Mammary microvascular endothelial cell (primary cell): Measurements from ENCODE around the genes ACTBL2 and RAB3C.

- RAMPAGE, long total RNA: no peak
These were observed 808 bp upstream of the PLPP1 start for GRCh38 chr5:55535583-55535961.

GRCh38 chr5:55591565-55592090 lies 56.9 kb upstream of the PLPP1 start:
- RAMPAGE, long total RNA: no peak

GRCh38 chr5:55594928-55595127 lies 60.1 kb upstream of the PLPP1 start:
- RAMPAGE, long total RNA: no peak

DNA sequence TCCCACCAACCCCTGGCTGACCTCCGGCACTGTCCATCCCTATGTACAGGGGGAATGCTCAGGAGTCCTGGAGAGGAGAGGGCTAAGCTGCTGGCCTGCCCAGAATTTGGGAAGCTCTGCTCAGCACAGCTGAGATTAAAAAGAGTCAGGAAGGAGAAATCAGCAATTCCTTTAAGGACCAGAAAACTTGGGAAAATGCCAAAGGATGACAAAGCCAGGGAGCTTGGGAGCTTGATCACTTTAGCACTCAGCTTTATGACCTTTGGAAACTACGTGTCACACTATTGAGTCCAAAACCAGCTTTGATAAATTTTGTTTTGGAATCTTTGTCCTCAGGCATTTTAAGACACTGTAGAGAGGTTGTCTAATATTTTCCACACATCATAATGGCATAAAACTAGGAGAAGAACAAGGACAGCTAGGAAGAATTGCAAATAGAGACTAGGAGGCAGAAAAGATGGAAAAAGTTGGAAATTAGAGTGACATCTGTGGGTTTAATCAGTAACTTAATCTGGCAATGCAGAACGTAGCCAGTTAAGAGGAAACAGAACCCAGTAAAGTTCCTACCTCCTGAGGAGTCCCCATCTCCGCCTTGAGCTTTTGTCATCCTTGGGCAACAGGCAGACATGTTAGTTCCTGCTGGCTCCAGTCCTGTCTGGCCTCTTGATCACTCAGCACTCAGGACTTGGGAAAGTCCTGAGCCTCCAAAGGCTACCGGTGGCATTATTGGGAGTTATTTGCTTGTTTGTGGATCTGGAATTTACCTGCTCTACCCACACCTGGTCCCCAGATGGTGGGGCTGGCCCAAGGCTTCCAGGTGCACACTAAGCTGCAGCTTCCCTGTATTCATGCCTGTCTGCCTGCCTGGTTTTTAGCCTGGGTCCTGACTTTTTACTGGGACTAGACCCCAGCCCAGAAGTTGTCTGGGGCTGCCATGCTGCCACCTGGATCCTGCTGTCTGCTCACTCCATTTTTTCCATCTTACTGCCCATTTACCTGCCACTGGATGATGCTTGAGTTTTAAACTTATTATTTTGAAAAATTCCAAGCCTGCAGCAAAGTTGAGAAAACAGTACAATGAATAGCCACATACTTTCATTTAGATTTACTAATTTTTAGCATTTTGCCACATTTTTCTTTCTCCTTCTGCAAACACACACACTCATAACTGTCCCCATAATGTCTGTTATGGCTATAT lies 62.8 kb upstream of the PLPP1 start:
- RAMPAGE, long total RNA: no peak

- RAMPAGE, long total RNA: no peak
These were observed 29.5 kb downstream of the IL6ST start for GRCh38 chr5:55965291-55965689.

DNA sequence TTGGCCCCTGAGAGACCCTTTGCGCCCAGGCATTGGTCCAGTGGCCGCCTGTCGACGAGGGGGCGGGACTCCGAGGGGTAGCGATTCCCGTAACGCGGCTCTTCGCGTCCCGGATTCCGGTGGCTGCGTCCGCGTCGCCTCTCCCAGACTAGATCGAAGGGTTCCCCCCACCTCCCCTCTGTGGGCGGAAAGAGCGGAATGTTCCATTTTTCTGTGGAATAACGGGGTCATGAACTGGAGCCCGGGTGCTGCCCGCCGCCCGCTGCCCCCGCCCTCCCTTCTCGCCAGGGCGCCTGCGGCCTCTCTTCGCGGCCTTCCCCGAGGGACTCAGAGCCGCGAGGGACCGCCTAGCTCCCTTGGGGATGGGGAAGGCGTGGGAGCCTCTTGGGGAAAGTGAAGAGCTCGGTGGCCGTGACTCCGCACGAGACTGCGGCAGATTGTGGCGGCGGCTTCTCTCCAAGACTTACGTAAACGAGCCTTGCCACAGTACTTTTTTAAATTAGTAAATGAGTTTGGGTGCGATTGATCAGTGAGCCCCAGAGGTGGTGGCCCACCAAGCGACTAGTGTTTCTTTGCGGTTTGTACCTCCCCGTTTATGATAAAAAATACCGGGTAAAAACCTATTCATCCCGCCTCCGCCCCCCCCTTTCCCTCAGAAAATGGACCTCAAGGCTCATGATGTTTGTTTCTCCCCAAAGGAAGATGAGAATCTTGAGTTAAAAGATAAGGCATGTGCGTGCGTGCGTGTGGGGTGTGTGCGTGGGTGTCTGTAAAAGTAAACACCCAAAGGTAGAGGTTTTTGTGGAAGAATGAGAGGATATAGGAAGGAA lies 540 bp upstream of the IL6ST start:
- RAMPAGE, long total RNA: no peak

- RAMPAGE, long total RNA: no peak
These were observed 257.8 kb upstream of the ANKRD55 start for GRCh38 chr5:56490871-56491421.

GRCh38 chr5:56637257-56637750 lies 178.0 kb upstream of the MAP3K1 start:
- RAMPAGE, long total RNA: no peak

GRCh38 chr5:56735869-56736694 lies 79.3 kb upstream of the MAP3K1 start:
- RAMPAGE, long total RNA: no peak

DNA sequence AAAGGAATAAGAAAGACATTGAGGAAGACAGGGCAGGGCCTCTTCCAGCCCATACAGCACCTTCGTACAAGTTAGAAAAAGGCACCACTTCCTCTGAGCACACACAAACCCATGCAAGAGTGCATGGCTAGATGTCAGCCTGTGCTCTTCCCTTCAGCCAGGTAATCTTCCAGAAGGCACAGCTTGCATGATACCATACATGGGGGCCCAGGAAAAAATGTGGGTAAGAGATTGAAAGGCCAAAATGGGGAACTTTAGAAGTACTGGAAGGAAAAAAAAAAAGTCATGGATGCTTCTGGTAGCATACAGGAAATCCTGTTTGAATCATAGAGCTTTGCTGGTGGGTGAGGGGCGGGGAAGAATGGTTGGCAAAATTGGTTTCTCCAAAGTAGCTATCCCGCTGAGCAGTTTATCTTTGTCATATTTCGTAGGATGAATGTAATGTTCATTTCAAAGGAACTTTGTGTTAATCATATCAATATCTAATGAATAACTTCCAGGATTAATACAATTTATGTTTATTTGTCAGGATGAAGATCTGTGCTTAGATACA lies 78.3 kb upstream of the MAP3K1 start:
- RAMPAGE, long total RNA: no peak

DNA sequence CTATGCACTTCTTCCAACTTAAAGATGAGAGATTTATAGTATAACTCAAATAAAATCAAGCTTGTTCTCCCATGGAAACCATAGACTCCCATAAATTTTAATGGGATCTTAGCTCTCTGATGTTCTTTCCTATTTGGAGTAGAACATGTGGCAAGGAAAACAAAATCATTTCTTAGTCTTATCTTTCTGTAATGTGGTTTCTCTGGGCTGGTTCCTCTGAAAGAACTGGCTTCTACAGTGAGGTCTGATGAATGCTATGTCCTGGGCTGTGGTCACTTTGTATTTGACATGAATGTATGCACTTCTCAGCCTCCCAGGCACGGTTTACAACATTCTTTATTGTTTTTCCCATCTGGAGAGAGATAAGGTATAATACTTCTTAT lies 47.1 kb downstream of the ACTBL2 start:
- RAMPAGE, long total RNA: no peak

DNA sequence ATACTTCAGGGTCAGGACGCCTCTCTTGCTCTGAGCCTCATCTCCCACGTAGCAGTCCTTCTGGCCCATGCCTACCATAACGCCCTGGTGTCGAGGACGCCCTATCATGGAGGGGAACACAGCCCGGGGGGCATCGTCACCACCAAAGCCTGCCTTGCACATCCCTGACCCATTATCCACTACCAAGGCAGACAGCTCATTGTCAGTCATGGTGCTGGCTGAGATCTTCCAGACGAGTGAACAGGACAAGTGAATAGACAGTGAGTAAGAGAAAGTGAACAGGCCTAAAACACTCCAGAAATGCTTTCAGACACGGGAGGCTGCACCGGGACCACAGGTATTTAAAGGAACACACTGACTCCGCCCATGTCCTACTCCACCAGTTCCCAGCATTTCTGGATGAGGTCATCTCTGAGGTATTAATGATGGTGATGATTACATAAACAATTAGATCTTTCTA lies at the start of gene ACTBL2:
ACTBL2 (minus strand) TSS at position 314 of the 460 bp plus-strand sequence.
- RAMPAGE, long total RNA: no peak

GRCh38 chr5:58244762-58245354 lies 215.0 kb downstream of the PLK2 start:
- RAMPAGE, long total RNA: no peak

- RAMPAGE, long total RNA: no peak
These were observed at the start of gene RAB3C for GRCh38 chr5:58582616-58583749. Gene RAB3C (plus strand): TSS chr5:58583075.

- RAMPAGE, long total RNA: no peak
These were observed 339.7 kb downstream of the RAB3C start for GRCh38 chr5:58922312-58923209.

- RAMPAGE, long total RNA: no peak
These were observed 400.1 kb downstream of the RAB3C start for GRCh38 chr5:58982929-58983455.

DNA sequence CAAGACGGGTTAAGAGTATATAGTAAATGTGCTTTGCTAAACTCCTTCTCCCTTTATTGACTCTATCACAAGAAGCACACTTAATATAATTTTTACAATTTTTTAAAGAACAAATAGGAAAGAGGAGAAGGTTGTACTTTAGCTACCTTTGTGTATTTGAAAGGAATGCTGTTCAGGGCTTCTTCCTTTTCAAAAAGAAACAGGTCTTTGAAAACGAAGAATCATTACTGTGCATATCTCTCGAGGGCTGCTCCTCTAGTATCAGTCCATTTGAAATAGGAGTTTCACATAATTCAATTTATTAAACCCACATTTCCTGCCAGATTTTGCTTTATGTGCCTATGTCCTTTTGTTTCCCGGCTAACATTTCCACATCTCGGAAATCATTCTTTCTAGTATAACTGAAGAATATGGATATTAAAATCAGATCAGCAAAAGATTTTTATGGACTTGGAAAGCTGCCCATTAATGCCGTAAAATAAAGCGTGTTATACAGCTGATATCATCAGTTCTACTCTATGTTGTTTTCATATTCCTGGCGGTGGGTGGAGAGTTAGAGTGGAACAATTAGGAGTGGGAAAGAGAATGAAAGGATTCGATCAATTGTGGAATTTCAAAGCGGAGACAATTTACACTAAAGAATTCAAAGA lies 543.6 kb downstream of the RAB3C start:
- RAMPAGE, long total RNA: no peak

- RAMPAGE, long total RNA: no peak
These were observed 615.5 kb downstream of the RAB3C start for GRCh38 chr5:59198426-59198681.

DNA sequence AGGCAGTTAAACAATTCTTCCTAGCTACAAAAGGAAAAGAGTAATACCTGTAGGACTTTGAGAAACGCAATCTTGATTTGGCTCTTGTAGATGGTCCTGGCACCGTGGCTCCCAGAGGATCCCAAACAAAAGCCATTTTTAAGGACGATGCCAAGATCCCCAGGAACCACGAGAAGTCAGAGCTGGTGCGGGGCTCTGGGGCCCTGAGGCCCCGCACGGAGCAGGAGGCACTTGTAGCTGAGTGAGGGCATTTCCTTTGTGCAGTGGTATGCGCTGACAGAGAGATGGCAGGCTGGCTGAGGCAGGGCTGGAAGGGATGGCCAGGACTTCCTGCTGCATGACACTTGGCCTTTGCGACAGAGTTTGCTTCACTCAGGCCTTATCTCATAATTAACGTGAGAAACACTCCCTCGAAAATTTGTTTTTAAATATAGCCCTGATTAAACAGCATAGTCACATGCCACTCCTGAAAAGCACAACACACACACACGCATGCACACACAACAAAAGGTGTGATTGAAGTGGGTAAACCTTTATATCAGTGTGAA lies 536.7 kb downstream of the PDE4D start:
- RAMPAGE, long total RNA: no peak

DNA sequence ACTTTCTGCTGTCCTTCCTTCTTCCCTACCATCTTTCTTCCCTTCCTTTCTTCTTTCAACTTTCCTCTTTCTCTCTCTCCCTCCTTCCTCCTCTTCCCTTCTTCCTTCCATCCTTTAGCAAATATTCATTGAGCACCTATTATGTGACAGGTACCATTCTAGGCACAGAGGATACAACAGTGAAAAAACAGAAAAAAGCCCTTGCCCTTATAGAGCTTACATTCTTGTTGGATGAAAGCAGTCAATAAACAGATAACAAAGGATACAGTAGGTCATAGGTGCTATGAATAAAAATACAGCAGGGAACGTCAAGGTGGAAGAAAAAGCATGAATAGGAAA lies 374.5 kb downstream of the PDE4D start:
- RAMPAGE, long total RNA: no peak